Left colon (tissue), 1 donor: ENCODE measurements around the genes AARS1 and SF3B3.

DNA sequence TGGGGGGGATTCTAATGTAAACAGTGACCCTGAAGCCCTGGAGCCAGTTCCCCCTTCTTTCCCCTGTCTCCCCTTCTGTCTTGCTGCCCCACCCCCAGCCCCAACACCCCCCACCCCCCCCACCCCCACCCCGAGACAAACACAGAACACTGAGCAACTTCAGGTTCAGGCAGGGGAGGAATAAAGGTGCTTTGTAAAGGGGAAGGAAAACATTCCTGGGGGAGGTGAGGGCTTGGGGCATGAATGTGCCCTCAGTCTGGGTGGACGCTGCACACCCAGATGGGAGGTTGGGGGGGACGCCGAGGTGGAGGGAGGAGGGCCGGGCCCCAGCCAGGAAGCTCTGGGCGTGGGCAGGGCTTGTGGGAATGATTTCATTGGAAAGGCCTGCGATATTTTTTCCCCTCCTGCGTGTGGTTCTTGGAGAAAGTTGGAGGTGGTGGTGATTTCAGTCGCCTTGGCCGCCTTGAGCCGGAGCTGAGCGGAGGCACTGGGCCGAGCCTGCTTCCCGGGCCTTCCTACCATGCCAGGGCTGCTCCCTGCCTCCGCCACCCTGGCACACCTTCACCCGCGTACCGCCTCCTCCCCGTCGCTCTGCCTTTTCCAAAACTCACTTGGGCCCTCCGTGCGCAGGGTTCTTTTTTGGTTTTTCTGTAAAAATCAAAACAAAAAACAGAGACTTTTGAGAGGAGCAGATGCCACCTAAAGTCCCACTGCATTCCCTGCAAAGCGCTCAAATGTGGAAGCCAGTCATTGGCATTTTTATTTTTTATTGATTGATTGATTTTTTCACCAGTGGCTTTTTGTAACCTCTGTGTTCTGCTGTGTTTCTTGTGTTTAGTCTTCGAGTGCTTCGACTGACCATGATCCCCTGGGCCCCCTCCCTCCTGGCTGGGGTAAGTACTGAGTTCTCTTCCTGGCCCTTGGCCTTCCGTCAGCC lies 26.3 kb upstream of the CLEC18A start:
- PRO-cap = unidirectional peak, plus-strand start at position 421 of the sequence

DNA sequence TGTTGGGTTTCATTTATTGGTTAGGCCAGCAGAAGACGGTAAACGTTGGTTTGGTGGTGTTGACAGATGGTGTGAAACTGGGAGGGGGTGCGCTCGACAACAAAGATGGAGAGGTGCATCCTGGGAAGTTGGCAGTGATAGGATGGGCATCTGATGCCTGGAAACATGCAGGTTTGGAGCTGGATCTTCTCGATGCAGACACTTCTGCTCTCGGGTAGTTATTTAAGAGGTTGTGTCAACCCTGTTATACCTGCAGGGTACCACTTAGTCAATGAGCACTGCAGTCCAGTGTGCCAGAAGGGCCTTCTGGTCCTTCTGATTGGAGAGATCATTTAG lies 24.8 kb upstream of the CLEC18A start:
- PRO-cap = no peak

DNA sequence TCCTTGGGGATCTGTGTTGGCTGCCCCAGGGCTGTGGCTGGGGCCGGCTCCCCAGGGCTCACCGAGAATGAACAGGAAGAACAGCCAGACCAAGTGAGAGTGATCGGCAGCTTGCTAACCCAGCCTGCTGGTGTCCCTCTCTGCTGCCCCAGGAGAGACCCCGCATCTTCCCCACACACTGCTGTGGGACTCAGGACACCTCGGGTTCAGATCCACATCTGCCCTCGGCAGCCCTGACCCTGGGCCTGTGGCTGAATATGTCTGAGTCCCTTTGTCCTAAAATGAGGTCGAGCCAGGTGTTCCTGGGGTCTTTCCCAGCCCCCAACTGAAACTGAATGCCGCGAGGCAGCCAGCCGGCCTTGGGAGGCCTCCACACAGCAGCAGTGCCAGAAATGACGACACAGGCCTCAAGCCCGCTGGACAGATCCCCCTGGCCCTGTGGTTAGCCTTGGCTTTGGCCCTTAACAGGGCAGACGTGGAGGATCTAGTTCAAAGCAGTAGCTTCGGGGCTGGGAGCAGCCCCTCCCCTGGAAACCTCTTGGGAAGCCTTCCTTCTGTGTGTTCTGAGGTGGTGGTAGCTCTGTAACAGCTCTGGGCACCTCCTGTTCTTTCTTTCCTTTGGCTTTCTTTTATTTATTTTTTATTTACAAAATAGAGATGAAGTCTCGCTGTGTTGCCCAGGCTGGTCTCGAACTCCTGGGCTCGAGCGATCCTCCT lies 23.8 kb upstream of the CLEC18A start:
- PRO-cap = no peak

DNA sequence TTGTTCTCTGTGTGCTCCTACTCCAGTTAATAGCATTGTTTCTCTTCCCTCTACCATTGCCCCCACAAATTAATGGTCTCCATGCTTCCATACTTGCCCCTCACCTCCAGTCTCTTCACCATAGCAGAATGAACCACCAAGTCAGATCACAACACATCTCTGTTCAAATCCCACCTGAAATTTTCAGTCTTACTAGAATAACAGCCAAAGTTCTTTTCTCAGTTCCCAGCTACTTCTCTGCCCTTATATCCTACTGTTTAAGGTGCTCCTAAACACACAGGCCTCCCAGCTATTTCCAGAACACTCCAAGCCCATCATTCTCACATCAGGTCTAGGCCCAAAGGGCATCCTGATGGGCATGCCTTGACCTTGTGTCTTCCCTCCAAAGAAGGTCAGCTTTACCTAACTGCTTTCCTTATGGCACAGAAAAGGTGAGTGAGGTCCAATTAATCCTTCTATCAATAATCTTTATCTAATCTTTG lies 26.0 kb downstream of the EXOSC6 start:
- PRO-cap = no peak

- PRO-cap = bidirectional peak, plus-strand start at chr16:70289692, minus-strand start at chr16:70289527
These were observed at the start of gene AARS1 for GRCh38 chr16:70289351-70290304. Gene AARS1, minus strand, starts transcription at chr16:70289506.

GRCh38 chr16:70375848-70376460 lies 29.3 kb downstream of the DDX19A start:
- PRO-cap = no peak

- PRO-cap = no peak
These were observed 29.9 kb downstream of the ST3GAL2 start for GRCh38 chr16:70408983-70409349.

DNA sequence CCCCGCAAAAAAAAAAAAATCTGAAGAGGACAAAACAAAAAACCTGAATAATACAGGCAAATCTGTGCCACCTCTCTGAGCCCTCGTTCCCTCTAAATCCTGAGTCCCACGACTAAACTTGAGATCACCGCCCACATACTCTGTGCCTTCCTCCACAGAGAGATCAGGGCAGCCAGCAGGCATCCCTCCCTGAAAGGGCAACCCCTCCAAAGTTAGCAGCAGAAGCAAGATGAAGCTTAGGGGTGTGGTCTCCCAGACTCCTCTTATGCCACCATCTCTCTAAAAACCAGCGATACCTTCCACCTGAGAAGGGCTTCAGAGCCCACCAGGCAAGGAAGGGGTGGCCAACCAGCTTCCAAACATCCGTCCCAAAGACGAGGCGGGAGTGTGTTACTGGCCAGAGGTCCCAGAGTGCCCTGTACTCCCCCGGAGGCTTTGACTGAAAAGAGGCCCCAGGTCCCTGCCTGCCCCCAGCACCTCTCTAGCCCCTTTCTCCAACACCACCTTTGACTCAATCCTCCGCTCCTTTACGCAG lies 1.3 kb downstream of the ST3GAL2 start:
- PRO-cap = no peak

DNA sequence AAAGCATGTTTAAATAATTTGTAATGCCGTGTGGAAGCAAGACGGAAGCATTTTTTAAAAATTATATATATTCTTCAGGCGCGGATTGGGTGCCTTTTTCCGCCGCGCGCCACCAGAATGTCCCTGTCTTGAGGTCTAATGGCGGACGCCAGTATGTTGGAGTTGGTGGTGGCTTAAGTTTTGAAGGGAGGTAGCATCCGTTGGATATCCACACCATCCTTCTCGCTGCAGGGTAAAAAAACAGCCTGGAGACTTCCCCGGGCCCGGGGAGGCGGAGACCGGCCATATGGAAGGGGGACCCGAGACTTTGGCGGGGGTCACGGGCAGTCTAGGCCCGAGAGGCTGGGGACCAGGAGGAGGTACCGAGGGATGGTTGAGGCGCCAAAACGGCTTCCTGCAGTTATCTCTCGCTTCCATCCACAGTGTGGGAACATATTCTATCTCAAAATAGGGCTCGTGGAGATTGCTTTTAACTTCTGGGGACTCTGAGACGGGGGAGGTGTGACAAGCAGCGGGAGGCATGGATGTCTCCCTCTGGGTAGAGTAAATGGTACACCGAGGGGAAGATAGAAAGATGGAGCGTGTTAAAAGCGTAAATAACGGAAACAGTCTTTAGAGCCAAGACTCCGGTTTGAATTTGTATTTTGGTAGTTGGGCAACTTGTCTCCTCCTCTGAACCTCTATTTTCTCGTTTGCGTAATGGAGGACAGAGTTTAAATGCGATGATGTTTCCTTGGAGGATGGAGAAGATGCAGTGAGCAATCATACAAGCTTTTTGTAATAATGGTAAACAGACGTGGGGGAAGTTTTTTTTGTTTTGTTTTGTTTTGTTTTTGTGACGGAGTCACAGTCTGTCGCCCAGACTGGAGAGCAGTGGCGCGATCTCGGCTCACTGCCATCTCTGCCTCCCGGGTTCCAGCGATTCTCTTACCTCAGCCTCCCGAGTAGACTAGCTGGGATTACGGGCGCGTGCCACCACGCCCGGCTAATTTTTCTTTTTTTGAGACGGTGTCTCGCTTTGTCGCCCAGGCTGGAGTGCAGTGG lies at the start of gene SF3B3:
Gene SF3B3, plus strand, starts transcription at position 120 of the 1,044 bp plus-strand sequence.
- PRO-cap = bidirectional peak, plus-strand start at position 126 of the sequence, minus-strand start outside the sequence

DNA sequence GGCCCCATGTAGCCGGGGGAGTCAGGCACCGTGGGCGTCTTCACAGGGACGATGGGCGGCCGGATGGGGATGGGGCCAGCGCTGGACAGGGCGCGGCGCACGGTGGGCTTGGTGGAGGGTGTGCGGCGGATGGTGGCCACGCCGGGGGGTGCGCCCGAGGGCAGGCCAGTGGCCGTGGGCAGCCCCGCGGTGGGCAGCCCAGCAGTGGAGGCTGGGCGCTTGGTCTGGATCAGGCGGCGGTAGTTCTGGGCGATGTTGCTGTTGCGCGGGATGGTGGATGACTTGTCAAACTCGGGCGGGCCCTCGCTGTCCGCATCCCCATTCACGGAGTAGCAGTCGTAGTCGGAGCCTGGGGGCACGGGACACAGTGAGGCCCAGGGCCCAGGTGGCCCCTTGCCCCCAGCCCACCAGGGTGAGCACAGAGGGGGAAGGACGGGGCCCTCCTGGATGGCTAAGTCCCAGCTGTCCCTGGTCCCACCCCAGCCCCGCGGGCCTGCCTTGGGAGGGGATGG lies 17.8 kb downstream of the IL34 start:
- PRO-cap = no peak

DNA sequence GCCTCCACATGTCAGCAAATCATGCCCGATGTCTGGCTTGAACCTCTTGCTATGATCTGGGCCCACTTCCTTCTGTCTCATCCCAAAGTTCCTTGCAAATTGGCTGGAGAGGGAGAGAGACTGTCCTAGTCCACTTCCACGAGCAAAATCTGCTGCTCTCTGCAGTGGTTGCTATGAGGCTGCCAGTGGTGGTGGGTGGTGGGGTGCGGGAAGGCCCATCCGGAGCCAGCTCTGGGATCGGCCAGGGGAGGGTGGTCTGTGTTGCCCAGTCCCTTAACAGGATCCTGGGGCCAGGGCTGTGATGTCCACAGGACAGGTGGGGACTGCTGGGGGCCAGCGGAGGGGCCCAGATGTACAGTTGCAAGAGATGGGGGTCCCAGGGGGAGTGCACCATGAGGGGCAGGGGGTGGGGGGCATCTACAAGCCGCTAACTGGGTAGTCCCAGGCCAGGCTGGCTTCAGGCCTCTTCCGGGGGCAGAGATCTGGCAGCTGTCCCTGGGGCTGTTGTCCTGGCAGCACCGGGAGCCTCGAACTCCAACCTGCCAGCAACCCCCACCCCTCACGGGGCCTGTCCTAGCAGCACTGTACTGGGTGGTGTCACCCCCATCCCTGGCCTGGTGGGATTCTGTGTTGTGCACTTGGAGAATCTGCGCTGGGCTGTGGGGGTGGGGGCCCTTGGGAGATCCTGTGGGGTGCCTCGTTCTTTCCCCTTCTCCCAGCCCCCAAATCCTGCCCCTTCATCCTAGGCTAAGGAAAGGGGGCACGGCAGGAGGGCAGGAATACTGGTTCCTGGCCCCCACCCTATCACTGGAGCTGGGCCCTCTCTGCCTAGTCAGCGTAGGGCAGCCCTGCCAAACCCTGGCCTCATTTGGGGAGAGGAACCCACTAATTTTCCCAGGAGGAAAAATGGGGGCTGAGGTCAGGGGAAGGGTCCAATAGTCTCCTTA lies 1.6 kb downstream of the MTSS2 start:
- PRO-cap = no peak

- PRO-cap = no peak
These were observed 1.8 kb upstream of the MTSS2 start for GRCh38 chr16:70687586-70688176.

DNA sequence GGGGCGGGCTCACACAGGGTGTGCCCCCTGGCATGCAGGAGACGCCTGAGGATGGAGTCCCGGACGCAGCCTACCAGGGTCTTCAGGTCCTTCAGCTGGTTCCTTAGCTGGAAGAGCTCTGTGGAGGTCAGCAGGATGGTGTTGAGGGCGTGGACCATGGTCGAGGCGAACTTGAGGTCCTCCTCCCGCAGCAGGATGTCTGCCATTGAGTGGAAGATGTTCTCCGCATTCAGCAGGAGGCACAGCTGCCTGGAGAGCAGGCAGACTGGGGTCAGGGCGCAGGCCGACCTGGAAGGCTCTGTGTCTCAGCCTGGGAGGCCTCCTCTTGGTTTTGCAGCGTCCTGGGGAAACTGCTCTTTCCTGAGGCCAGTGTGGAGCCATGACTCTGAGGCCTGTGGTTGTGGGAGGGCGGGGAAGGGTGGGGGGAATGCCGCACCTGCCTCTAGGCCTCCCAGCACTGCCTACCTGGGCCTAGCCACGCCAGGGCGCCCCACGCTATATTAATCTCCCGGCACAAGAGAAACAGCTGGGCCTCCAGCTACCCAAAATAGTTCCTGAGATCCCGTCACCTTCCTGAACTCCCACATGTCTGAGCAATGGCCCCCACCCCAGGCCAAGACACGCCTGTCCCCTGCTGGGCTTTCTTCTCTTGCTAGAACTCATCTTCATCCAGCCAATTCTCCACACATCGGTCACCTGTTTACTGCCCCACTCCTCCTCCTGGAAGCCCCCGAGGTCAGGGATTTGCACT lies 12.9 kb upstream of the MTSS2 start:
- PRO-cap = no peak

DNA sequence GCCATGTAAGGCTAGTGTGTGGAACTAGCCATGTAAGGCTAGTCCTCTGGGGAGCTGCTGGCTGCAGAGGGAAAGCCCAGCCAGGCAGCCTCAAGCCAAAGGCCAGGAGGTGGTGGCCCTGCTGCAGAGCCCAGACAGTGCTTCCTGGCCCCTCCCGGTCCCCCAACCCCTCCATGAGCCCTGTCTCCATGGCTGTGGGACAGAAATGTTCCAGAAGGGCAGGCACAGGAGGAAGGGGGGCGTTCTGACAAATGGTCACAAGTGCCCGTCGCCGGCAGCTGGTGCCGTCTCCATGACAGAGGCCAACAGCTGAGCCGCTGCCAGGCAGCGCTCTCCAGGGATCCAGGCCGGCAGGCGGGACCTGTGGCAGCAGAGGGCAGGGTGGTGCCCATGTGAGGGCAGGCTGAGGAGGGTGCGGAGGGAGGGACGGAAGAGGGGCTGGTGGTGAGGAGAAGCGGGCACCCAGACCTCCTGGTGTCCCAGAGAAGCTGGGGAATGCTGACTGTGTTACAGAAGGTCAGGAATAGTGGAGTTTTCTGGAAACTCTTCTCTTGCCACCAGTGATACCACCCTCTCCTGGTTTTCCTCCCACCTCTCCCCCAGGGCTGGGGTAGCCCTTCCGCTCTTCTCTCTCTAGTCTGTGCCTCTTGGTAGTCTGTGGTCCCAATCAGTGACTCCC lies 14.8 kb upstream of the MTSS2 start:
- PRO-cap = no peak

GRCh38 chr16:70701319-70701688 lies 15.5 kb upstream of the MTSS2 start:
- PRO-cap = no peak

DNA sequence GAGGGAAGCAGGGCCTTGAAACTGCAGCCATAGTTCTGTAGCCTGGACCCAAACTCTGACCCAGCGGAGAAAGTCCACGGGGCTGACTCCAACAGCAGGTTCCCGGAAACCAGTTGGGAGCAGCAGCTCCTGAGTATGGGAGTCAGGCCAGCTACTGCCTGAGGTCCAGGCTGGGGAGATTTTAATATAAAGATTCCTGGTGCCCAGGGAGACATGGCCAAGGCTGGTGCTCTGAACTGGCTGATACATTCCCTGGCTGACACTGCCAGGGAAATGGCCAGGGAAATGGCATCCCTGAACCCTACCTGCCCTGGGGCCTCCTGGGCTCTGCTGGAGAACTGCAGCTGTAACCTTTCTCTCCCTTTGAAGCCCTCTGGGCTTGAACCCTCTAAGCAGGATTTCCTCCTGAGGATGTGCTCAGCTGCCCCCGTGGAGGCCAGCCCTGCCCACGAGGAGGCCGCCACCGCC lies 23.8 kb upstream of the MTSS2 start:
- PRO-cap = no peak

DNA sequence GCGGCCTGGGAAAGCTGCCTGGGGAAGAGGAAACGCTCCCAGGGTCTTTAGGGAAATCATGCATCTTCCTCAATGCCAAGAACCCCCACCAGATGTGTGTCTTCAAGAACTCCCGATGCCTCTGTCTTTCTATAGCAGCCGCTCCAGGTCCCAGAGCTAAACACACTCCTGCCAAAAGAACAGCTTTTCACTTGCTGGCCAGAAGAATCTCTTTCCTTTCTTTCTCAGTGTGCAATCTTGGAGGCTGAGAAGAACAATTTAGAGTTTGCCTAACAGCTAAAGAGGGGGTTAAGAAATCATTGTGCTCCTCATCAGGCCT lies 41.1 kb upstream of the MTSS2 start:
- PRO-cap = no peak

DNA sequence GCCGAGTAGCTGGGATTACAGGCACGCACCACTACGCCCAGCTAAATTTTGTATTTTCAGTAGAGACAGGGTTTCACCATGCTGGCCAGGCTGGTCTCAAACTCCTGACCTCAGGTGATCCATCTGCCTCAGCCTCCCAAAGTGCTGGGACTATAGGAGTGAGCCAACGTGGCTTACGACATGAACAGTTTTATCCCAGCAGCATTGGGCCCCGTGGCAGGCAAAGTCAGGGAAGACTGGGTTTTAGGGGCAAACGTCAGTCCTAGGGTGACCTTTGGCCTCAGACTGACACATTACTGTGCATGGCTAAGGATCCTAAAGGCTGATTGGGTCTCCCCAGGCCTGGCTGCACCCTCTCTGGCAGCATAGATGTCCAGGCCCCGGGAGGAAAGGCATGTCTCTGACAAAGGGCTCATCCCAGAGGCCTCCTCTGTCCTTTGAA lies 54.3 kb upstream of the MTSS2 start:
- PRO-cap = no peak

DNA sequence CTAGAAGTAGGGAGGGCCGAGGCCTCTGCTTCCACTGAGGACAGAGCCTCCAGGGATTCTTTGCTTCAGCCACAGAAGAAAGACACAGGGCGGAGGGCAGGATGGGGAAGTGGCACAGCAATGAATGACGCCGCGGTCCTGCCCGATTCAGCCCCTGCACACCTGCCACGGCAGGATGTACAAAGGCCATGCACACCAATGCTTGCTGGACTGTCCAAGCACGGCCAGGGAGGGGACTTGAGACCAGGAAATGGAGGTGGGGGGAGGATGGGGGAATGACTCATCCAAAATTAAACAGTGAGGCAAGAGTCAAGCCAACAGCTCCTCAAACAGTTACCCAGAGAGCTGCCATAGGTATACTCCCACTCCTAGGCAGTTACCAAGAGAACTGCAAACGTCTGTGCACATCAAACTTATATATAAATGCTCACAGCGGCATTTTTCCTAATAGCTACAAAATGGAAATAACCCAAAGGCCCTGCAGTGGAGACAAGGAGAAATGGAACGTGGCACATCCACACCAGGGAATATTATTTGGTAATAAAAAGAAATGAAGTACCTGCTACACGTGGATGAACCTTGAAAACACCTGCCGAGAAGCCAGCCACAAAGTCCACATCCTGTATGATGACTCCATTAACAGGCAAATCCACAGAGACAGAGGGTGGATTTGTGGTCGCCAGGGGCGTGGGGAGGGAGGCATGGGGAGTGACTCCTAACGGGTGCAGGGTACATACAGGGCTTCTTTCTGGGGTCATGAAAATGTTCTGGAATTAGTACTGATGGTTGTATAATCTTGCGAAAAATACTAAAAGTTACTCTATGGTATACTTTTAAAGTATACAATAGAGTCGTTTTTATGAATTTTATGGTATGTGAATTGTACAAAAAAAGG lies 54.1 kb downstream of the VAC14 start:
- PRO-cap = no peak

GRCh38 chr16:71354139-71354544 lies 4.4 kb upstream of the CALB2 start:
- PRO-cap = no peak